Airway epithelial cell (primary cell): ENCODE measurements around a stretch of chr7.

- RAMPAGE, long total RNA, result no peak
Measured at GRCh38 chr7:130505728-130506874, 14.2 kb downstream of the MEST start.

DNA sequence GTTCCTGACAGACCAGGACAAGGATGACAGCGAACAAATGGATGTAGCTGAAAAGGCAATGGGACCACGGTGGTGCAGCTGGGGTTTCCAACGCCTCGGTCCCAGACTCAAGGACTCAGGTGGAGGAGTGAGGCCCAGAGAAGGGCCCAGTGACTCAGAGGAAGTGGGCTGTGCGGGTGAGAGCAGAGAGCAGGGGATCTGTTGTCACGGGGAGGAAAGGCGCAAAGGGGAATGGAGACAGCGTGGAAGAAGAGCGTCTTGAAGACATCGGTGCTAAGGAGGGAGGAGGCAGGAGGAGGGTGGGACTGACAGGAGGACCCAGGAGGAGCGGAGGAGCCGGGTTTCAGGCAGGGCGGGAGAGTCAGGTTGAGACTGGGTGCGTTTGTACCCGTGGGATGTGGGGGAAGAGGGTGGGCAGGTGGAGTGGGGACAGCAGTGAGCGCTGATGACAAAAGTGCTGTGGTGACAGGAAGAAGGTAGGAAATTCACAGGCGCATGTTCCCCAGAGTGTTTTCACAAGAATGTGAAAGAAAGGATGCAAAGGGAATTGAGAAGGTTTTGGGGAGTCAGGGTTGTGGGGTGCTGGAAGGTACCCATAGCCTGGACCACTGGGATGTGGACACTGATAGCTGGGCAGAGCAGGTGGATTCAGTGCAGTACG lies 36.0 kb downstream of the MEST start:
- RAMPAGE, long total RNA, result no peak

GRCh38 chr7:130886448-130886818 lies 152.4 kb upstream of the KLF14 start:
- RAMPAGE, long total RNA, result no peak

- RAMPAGE, long total RNA, result no peak
Measured at GRCh38 chr7:130887091-130888382, 153.5 kb upstream of the KLF14 start.

- RAMPAGE, long total RNA, result no peak
Measured at GRCh38 chr7:130922423-130922680, 188.3 kb upstream of the KLF14 start.

DNA sequence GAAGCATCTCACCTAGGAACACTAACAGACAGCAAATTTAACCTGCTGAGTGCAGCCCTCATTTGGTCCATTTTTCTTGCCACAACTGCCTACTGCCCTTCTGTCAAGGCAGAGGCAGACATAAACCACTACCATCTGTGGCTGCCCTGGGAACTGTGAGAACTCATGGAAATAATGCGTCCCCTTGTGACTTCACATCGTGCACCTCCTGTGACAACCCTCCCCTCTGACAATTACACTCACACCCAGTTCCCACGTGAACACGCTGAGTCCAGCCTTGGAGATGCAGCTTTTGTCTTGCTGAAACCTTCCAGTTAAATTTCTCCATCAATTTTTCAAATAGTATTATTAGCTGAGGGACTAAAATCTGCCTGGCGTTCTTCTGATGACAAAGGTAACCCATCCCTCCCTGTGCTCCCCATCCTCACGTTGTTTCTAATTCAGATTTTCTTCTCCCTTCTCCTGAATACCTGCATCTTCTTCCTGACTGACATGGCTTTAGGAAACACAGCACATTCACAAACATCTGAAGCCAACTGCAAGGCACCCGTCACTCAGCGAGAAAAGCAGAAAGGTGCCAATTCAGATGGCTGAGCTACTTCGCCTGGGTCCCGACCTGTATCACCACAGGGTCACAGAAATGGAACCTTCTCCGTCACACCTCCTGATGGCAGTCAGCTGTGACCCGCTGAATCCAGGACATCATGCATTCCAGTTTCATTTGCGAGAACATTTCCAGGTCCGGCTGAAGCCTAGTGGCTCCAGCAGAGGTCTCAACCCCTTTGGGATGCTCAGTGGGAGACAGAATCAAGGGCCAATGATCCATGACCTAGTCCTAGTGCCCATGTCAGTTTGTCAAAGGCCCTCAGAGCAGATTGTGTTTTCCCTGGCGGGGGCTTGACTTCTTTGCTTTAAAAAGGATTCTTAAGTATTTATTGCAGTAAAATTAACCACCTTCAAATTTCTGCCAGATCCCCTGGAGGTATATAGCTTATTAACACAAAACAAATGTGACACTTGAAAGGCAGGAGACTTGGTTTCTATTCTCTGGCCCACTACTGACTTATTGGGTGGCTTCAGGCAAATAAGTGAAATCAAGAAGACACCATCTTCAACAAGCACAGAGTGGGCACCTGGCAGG lies 193.4 kb upstream of the KLF14 start:
- RAMPAGE, long total RNA, result no peak

- RAMPAGE, long total RNA, result no peak
Measured at GRCh38 chr7:130935433-130936199, 201.6 kb upstream of the KLF14 start.

DNA sequence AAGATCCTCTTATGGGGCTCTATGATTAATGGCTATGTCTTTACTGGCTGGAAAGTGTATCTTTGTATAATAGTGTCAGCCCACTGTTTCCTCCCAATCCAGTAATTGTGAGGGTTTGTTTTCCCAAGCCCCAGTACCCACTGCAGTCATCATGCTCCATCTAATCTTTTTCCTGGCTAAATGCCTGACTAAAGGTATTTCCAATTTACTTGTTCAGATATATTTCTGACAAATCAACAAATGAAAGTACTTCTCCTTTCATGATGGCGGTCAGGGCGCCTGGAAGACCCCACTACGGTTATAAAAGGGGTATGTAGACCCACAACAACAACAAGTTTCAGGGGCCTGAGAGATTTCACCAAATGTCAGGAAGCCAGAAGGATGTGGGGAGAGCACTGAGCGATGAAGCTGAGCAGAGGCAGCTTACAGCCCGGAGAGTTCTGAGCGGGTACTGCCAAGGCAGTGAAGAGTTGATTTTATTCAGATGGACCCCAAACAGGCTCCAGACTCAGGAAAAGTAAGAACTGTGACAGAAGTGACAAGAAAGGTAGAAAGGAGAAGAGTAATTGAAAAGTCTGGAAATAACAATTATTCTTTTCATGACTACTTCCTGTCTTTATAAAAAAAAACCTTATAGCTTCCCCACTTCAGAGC lies 222.7 kb upstream of the KLF14 start:
- RAMPAGE, long total RNA, result no peak

DNA sequence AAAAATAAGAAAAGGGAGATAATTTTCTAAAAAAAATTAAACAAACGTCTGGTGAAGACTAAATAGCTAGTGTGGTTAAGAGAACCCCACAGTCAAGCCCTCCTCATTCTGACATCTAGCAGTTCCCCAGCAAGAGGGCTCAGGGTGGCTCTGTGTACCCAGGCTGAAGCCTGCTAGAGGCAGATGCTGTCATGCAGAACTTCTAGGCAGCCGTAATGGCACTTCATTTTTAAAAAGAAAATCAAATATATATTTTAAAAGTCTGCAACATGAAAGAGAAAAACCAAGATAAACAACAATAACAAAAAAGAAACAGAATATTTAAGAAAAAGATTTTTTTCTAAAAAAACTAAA lies 223.2 kb upstream of the KLF14 start:
- RAMPAGE, long total RNA, result no peak

GRCh38 chr7:130985941-130987019 lies 252.3 kb upstream of the KLF14 start:
- RAMPAGE, long total RNA, result no peak

- RAMPAGE, long total RNA, result no peak
Measured at GRCh38 chr7:130994002-130994727, 260.2 kb upstream of the KLF14 start.

DNA sequence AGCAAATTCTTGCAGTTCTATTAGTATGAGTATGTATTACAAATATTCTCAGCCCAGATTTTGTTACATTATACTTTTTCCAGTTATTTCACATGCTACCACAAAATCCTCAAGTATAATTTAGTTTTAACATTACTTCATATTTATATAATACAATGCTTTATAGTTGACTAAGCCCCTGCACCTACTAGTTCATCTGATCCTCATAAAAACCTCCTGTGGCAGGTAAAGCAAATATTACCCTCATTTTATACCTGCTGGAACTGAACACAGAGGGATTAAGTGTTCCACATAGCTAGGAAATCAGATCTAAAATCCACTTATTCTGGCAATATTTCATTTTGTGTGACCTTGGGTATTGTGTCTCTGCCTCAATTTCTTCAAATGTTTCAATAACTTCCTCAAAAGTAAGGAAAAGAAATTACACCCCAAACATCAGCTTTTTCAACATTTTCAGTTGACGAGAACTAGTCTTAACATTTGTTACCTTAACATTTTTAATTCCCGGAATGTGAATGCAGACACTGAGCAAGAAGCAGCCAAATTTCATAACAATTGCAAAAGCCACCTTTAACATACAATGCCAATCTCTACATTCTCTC lies 279.7 kb upstream of the MKLN1 start:
- RAMPAGE, long total RNA, result no peak

DNA sequence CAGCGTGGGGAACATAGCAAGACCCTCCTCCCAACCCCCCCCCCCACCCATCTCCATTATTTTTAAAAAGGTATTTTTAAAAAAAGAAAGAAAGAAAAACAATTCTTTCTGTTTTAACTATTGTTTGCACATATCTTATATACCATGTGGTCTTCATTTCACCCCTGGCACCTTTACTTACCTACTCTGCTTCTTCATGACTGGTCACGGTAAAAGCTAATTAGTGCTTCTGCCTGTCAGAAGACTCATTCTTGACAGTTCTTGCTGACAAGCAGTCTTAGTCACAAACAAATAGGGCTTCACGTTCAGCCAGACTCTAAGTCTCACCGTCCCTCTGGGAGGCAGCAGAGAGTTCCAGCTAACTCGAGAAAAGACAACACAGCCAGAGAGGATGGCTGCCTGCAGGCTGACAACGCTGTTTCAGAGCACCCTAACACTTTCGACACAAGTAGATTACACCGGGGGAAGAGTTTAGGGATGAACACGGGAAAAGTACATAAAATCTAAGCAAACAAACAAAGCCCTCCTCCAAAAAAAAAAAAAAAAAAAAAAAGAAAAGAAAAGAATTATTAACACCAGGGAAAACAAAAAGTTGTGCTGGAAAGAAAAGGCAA lies 258.5 kb upstream of the MKLN1 start:
- RAMPAGE, long total RNA, result no peak

GRCh38 chr7:131096427-131097266 lies 231.0 kb upstream of the MKLN1 start:
- RAMPAGE, long total RNA, result no peak

GRCh38 chr7:131098619-131099240 lies 228.9 kb upstream of the MKLN1 start:
- RAMPAGE, long total RNA, result no peak

DNA sequence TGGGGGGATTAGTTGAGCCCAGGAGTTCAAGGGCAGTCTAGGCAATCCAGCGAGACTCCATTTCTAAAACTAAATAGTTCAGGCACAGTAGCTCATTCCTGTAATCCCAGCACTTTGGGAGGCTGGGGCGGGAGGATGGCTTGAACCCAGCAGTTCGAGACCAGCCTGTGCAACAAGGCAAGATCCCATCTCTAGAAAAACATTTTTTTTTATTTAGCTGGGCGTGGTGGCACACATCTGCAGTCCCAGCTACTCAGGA lies 228.5 kb upstream of the MKLN1 start:
- RAMPAGE, long total RNA, result no peak

DNA sequence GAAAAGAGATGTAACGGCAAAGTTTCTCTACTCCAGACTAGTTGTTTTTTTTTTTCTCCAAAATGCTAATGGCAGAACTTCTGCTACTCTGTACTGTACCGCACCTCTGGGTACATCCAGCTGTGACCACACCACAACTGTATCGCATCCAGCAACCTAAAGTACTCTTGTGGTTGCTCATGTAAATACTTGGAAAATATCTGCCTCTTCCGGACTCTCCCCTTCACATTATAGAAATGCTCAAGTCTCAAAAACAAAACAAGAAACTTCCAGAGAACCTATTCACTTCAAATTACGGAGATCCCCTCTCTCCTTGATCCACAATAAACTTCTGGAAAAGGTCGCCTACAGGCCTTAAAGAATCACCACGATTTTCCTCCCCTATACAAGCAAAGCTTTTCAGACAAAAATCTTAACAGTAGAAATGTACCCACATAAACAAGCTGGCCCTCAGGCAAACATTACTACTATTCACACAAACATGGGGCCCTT lies 223.0 kb upstream of the MKLN1 start:
- RAMPAGE, long total RNA, result no peak

DNA sequence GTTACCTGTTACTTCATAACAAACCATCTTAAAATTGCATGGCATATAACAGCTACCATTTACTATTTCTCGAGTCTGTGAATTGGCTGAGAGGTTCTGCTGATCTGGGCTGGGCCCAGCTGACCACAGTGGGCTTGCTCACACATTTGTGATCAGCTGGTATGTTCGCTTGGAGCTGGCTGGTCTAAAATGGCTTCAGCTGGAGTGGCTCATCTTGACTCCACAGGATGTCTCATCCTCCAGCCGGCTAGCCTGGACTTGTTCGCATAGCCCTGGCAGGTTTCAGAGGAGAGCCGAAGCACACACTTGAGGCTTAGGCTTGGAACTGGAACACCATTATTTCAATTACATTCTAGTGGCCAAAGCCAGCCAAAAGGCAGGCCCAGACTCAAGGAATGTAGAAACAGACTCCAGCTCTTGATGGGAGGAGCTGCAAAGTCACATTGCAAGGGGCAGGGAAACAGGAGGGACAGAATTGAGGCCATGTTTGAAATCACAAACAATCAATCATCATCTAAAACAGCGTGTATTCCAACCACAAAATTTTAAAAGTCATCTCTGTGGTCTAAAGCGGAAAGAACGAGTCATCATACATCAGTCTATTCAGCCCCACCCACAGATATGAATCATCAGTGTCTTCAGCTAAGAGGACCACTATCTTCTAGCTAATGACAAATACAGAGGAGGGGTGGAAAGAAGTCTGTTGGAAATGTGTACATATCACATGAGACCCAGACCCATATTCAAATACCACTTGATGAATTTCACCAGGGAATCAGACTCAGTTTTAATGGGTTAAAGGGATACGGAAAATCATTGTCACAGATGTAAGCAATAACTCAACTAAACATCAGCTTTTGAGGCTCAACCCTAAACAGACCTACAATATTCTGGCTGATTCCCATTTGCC lies 139.1 kb upstream of the MKLN1 start:
- RAMPAGE, long total RNA, result no peak

GRCh38 chr7:131219533-131220055 lies 108.1 kb upstream of the MKLN1 start:
- RAMPAGE, long total RNA, result no peak

DNA sequence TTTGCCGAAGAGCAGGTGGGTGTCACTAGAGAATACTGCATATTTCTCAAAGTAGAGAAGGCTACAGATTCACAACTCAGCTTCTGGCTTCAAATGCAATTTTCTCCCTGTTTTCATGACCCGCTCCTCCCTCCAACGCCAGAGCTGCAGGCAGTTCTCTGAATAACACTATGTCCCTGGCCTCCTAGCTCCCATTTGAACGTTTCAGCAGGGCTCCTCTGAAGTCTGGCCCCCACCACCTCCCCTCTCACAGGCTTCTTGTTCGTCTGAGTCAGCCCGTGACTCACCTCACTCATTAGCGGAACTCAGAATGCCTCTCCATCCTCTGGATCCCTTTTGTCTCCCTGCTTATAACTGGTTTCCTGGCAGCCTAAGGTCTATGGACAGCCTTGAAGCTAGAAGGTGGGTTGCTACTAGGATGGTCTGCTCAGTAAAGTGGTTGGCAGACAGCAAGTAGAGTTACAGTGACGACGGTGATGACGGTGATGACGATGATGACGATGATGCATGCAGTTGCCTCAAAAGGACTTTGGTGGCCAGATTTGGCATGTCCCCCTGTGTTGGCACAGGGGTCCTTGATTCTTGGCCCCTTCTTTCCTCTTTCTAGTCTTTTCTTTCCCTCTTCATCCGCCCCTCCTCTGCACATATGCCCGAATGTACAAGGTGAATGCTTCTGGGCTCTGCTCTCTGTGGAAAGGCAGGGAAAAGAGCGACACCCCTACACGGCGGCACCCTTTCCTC lies 83.3 kb upstream of the MKLN1 start:
- RAMPAGE, long total RNA, result no peak